ENCODE measurements around a stretch of chr15.

DNA sequence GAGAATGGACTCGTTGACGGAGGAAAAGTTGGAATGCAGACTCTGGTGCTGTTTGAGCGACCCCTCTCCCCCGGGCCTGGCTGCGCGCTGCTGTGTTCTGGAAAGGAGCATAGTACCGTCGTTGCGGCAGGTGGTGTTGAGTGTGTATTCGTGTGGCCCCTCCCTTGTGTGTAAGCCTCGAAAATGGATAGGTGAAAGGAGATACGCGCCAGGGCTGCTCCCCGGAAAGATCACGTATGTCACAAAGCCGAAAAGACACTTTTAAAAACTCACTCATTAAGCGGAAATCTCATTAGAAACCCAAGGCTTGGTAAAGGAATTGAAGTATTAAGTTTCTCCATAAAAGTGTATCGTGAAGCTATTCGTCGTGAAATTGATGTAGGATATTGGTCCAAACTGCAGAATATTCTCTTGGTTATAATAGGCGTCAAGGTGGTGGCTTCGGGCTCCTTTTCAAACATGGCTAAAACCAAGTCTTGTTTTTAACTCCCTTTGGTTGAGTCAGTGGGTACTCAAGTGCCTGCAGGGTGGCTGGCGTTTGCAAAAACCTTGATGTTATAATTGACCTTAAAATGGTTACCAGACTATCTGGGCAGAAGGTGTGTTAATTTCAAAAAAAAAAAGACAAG is 1.2 kb downstream of the UBE2Q2 start:
- PRO-cap, 3 experiments: peak in 1 of 3 experiments; most common minus-strand start position 78 of the sequence (in 1)
- RAMPAGE, long total RNA, 2 experiments: no peak in any of the 2 experiments
- RRBS: no CpG with 5 or more reads among the region's 23 CpGs

- PRO-cap, 3 experiments: no peak in any of the 3 experiments
- RAMPAGE, long total RNA, 2 experiments: no peak in any of the 2 experiments
- RRBS: no CpG with 5 or more reads among the region's 11 CpGs
Observed at GRCh38 chr15:76161177-76161619, 101.4 kb downstream of the TMEM266 start.

DNA sequence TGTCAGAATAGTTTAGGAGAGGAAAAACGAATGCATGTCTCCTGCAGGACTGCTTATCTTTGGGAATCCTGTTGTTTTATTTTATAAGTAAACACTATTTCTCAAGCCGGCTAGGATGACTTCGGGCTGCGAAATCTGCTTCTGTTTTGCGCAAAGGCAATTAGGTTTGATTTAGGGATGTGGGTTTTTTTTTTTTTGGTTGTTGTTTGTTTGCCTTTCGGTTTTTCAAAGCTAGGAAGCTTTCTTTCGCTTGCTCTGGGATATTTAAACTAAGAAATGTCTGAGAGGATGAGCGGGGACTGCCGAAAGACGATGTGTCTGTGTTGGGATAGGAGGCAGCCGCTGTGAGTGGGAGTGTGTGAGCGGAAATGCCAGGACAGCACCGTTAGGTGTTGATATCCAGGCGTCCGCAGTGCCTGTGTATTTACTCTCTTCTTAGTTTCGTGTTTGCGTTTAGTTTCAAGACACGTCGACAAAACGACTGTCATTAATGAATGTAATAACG is 526 bp downstream of the ISL2 start:
- PRO-cap, 3 experiments: no peak in any of the 3 experiments
- RAMPAGE, long total RNA, 2 experiments: no peak in any of the 2 experiments
- RRBS: no CpG with 5 or more reads among the region's 21 CpGs

- PRO-cap, 3 experiments: no peak in any of the 3 experiments
- RAMPAGE, long total RNA, 2 experiments: no peak in any of the 2 experiments
- RRBS: no CpG with 5 or more reads among the region's 8 CpGs
Observed at GRCh38 chr15:76576543-76577241, 240.1 kb downstream of the ISL2 start.

GRCh38 chr15:76724724-76725241 is 180.4 kb downstream of the SCAPER start:
- PRO-cap, 3 experiments: no peak in any of the 3 experiments
- RAMPAGE, long total RNA, 2 experiments: no peak in any of the 2 experiments
- RRBS: no CpG with 5 or more reads among the region's 10 CpGs

- PRO-cap, 3 experiments: no peak in any of the 3 experiments
- RAMPAGE, long total RNA, 2 experiments: no peak in any of the 2 experiments
- RRBS: no CpG with 5 or more reads among the region's 4 CpGs
Observed at GRCh38 chr15:77160596-77161009, 89.7 kb upstream of the TSPAN3 start.

- PRO-cap, 3 experiments: no peak in any of the 3 experiments
- RAMPAGE, long total RNA, 2 experiments: no peak in any of the 2 experiments
- RRBS: no CpG with 5 or more reads among the region's 5 CpGs
Observed at GRCh38 chr15:77180325-77180845, 109.5 kb upstream of the TSPAN3 start.

GRCh38 chr15:77181056-77181941 is 110.4 kb upstream of the TSPAN3 start:
- PRO-cap, 3 experiments: no peak in any of the 3 experiments
- RAMPAGE, long total RNA, 2 experiments: no peak in any of the 2 experiments
- RRBS: no CpG with 5 or more reads among the region's 11 CpGs

GRCh38 chr15:77267284-77268077 is 152.4 kb downstream of the PEAK1 start:
- PRO-cap, 3 experiments: no peak in any of the 3 experiments
- RAMPAGE, long total RNA, 2 experiments: no peak in any of the 2 experiments
- RRBS: no CpG with 5 or more reads among the region's 5 CpGs

- PRO-cap, 3 experiments: no peak in any of the 3 experiments
- RAMPAGE, long total RNA, 2 experiments: no peak in any of the 2 experiments
- RRBS: no CpG with 5 or more reads among the region's 3 CpGs
Observed at GRCh38 chr15:77285911-77286528, 133.9 kb downstream of the PEAK1 start.

DNA sequence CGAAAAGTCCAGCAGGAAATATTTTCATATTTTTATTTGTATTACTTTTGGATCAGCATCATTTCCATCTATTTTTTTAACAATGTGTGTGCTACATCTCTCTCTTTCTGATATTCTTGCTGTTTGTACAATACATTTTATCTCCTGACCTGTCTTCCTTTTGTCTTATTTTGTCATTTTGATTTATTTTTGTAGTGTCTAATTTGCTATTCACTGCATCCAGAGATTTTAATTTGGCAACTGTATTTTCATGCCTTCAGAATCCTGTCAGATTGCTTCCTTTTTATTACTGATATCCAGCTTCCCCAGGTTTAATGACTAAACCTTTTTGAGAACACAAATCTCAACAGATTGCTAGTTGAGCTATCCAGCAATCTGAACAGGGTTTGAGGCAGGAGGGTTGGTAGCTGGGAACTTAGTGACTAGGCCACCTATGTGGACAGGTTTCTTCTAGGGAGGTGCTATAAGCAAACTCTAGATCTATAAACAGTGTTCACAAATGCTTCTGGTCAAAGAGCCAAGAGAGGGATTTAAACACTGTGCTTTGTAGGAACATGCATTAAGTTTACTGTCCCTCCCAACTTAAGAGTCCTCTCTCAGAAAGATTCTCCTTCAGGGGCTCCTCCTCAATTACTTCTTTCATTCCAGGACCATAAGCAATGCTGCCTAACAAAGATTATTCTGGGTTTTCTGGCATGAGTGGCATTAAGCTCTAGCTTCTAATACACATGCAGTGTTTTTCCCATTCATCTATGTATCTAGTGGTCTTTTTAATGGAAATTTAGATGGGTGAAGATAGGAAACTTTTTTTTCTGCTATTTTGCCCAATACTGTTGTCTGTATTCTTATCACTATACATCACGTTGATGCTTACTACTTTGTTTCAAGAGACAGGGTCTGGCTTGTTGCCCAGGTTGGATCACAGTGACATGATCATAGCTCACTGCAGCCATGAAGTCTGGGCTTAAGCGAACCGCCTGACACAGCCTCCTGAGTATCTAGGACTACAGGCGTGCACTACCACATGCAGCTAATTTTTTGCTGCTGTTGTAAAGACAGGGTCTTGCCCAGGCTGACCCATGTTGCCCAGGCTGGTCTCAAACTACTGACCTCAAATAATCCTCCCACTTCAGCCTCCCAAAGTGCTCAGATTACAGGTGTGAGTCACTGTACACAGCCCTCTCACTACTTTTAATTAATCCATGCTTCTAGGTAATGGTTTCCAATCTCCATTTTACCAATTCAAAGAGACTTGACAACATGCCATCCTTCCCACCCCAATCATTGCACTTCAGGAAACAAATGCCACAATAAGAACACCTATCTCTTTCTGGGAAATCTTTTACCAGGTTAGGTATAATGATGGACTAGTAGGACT is 84.8 kb downstream of the PEAK1 start:
- PRO-cap, 3 experiments: no peak in any of the 3 experiments
- RAMPAGE, long total RNA, 2 experiments: no peak in any of the 2 experiments
- RRBS: no CpG with 5 or more reads among the region's 5 CpGs

- PRO-cap, 3 experiments: no peak in any of the 3 experiments
- RAMPAGE, long total RNA, 2 experiments: no peak in any of the 2 experiments
- RRBS: no CpG with 5 or more reads among the region's 4 CpGs
Observed at GRCh38 chr15:77382289-77382817, 37.6 kb downstream of the PEAK1 start.

DNA sequence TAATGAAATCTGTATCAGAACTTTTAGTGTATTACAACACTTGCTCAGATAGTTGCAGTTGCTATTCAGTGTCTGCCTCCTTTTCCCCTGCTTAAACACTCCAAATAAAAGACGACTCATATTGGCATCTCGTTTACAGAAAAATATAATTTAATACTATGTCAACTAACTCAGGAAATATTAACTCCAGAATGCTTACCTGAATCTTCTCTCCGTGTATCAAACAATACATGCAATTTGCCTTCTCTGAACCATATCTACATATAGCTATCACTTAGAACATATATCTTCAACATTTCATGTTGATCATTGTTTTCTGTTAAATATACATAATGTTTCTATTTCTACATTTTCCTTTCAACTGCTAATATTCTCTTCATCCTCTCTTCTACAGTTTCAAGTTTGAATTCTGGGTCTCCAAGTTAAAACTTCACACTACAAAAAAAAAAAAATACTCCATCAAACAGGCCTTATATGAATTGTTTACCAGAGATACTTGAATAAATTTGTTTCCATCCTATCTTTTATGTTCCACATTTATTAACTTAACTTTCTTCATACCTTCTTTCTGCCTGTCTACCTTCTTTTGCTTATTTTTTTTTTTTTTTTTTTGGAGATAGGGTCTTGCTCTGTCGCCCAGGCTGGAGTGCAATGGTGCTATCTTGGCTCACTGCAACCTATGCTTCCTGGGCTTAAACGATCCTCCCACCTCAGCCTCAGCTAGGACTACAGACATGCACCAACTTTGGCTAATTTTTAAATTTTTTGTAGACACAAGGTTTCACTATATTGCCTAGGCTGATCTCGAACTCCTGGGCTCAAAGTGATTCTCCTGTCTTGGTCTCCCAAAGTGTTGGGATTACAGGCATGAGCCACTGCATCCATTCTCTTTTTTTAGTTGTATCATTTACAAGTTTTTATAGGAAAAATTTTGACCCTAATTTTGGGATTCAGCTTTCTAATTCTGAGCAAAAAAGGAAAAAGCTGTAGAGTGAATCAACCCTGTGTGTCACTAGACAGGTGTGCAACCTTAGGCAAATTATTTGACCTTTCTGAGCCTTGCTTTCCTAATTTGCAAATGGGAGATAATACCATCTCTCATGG is 31.2 kb downstream of the PEAK1 start:
- PRO-cap, 3 experiments: no peak in any of the 3 experiments
- RAMPAGE, long total RNA, 2 experiments: no peak in any of the 2 experiments
- RRBS: no CpG with 5 or more reads among the region's 6 CpGs

DNA sequence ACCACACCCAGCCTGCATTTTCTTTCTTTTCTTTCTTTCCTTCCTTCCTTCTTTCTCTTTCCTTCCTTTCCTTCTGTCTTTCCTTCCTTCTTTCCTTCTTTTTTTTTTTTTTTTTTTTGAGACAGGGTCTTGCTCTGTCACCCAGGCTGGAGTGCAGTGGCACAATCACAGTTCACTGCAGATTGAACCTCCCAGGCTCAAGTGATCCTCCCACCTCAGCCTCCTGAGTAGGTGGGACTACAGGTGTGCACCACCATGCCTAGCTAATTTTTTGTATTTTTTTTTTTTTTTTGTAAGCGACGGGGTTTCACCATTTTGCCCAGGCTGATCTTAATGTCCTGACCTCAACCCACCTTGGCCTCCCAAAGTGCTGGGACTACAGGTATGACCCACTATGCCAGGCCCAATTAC is 5.8 kb downstream of the PEAK1 start:
- PRO-cap, 3 experiments: no peak in any of the 3 experiments
- RAMPAGE, long total RNA, 2 experiments: no peak in any of the 2 experiments
- RRBS: no CpG with 5 or more reads among the region's 2 CpGs

- PRO-cap, 3 experiments: no peak in any of the 3 experiments
- RAMPAGE, long total RNA, 2 experiments: no peak in any of the 2 experiments
- RRBS: no CpG with 5 or more reads among the region's 8 CpGs
Observed at GRCh38 chr15:77528442-77528897, 104.2 kb downstream of the LINGO1 start.

GRCh38 chr15:77537902-77538583 is 94.7 kb downstream of the LINGO1 start:
- PRO-cap, 3 experiments: no peak in any of the 3 experiments
- RAMPAGE, long total RNA, 2 experiments: no peak in any of the 2 experiments
- RRBS: no CpG with 5 or more reads among the region's 9 CpGs

- PRO-cap, 3 experiments: no peak in any of the 3 experiments
- RAMPAGE, long total RNA, 2 experiments: no peak in any of the 2 experiments
- RRBS: 19% methylated on average over 3 of the region's 19 CpGs
Observed at GRCh38 chr15:77569228-77569811, 63.4 kb downstream of the LINGO1 start.

- PRO-cap, 3 experiments: no peak in any of the 3 experiments
- RAMPAGE, long total RNA, 2 experiments: no peak in any of the 2 experiments
- RRBS: no CpG with 5 or more reads among the region's 5 CpGs
Observed at GRCh38 chr15:77622982-77623383, 9.7 kb downstream of the LINGO1 start.

DNA sequence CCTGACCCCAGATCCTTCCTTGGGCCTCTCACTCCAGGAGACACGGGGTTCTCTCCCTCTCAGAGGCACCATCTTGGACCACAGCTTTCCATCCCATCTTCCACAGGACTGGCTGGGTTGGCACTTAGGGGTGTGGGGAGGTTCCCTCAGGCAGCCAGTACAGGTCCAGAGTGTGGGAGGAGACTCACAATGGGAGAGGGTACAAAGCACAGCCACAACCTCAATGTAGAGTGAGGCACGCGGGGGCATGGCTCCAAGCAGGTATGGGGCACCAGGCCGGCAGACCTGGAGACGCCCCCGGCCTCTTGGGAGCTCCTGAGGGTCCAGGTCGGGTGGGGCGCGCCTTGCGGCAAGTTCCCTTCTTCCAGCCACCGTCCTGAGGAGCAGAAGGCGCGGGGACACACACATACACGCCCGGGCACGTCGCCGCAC is 185.5 kb upstream of the LINGO1 start:
- PRO-cap, 3 experiments: no peak in any of the 3 experiments
- RAMPAGE, long total RNA, 2 experiments: no peak in any of the 2 experiments
- RRBS: 3% methylated on average over 4 of the region's 18 CpGs

GRCh38 chr15:77991660-77992948 is 85.4 kb downstream of the TBC1D2B start:
- PRO-cap, 3 experiments: peak in 1 of 3 experiments; most common minus-strand start chr15:77992028 (in 1)
- RAMPAGE, long total RNA, 2 experiments: no peak in any of the 2 experiments
- RRBS: no CpG with 5 or more reads among the region's 23 CpGs

Data from testis (tissue), 5 donors.